Neural crest cell (in vitro differentiated cells): ENCODE measurements around a stretch of chr14.

DNA sequence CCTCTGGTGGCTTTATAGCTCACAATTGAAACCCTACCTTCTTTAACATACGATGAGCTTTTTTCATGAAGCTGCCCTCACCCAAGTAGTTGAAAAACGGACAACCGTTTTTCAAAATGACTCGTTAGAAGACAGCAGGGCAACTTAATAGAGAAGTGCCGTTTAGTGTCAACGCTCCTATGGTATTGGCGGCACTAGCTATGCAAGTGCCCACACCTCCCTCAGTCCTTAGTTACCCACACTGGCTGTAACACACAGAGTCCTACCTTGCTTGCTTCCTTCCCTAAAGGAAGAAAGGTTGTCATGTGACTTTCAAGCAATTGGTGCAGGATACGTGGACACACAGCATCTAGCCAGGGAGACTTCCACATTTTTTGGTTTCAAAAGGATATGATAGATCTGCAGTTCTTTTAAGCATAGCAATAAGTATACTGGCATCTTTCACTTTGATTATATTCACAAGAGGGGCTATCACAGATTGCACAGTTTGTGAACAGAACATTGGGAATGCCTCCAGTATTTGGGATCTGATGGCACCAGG is 825 bp upstream of the TRIP11 start:
- PRO-cap, result no peak

DNA sequence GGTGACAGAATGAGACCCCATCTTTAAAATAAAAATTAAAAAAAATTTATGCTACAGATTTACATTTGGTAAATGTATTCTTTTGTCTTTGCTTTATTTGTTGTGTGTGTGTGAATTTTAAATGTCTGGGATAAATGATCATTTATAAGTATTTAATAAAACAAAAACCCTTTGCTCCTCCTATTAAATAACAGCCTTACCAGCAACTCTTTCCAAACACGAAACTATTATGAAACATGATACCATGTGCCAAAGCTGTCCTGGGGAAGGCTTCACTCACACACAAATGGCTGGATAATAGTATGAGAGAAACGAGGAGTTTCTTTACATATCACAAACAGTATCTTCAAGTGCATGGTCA is 1.0 kb downstream of the ATXN3 start:
- PRO-cap, result no peak

DNA sequence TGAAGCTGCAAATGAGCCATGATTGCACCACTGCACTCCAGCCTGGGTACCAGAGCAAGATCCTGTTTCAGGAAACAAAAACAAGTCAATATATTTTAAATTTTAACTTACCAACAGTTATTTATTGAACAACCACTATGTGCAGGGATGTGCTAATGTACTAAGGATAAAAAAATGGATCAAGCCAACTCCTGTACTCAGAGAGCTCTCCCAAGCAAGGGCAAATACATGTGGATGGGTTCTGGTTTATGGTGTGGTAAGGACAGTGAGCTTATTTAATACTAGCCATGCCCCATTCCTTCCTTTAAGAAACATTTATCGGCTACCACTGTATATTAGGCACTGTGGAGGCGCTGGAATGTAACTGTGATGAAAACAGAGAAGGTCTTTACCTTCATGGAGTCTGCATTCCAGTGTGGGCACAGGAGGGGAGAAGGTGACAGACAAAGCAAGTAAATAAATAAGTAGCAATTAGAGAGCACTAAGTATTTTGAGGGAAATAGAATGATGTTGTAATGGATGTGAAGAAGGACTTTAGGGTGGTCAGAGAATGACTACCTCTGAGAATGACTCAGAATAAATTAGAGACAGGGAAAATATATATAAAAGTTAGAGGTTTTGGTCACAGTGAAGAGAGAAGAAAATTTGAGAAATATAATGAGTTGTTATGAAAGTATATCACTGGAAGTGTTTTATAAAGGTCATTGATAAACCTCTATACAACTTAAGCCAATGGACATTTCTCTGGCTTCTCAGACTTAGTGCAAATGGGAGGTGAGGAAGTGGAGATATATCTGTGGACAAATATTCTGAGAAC is 5.2 kb downstream of the CPSF2 start:
- PRO-cap, result no peak

DNA sequence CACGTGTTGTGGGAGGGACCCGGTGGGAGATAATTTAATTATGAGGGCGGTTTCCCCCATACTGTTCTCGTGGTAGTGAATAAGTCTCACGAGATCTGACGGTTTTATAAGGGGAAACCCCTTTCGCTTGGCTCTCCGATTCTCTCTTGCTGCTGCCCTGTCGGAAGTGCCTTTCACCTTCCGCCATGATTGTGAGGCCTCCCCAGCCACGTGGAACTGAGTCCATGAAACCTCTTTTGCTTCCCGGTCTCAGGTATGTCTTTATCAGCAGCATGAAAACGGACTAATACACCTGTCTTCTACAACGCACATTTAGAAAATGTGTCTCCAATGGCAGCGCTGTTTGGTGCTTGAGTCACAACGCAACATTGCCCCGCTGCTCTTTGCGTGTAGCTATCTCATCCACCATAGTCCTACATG is 35.8 kb upstream of the SLC24A4 start:
- PRO-cap, result no peak

GRCh38 chr14:92442892-92443526 is 70.6 kb upstream of the RIN3 start:
- PRO-cap, result no peak

DNA sequence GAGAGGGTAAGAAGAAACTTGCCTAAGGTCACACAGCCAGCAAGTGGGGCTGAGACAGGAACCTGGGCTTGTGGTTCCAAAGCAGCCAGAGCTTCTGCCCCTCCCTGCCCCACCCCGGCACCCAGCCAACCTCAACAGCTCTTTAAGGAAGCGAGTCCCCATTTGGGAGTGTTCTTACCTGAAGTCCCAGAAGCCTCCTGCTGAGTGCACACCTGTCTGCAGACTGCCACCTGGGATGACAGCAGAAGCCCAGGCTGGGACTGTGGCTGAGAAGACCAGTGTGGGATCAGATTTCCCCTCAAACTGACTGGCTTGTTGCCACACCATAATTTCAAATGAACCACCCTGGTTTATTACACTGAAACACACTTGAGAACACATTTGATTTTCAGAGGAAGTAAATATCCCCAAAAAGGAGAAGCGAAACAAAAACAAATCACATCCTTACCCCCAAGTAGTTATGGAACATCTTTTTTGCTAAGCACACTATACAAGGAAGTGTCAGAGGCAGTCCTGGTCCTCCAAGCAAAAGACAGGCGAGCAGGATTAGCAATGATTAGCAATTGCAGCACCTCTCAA is 6.3 kb upstream of the RIN3 start:
- PRO-cap, result no peak

DNA sequence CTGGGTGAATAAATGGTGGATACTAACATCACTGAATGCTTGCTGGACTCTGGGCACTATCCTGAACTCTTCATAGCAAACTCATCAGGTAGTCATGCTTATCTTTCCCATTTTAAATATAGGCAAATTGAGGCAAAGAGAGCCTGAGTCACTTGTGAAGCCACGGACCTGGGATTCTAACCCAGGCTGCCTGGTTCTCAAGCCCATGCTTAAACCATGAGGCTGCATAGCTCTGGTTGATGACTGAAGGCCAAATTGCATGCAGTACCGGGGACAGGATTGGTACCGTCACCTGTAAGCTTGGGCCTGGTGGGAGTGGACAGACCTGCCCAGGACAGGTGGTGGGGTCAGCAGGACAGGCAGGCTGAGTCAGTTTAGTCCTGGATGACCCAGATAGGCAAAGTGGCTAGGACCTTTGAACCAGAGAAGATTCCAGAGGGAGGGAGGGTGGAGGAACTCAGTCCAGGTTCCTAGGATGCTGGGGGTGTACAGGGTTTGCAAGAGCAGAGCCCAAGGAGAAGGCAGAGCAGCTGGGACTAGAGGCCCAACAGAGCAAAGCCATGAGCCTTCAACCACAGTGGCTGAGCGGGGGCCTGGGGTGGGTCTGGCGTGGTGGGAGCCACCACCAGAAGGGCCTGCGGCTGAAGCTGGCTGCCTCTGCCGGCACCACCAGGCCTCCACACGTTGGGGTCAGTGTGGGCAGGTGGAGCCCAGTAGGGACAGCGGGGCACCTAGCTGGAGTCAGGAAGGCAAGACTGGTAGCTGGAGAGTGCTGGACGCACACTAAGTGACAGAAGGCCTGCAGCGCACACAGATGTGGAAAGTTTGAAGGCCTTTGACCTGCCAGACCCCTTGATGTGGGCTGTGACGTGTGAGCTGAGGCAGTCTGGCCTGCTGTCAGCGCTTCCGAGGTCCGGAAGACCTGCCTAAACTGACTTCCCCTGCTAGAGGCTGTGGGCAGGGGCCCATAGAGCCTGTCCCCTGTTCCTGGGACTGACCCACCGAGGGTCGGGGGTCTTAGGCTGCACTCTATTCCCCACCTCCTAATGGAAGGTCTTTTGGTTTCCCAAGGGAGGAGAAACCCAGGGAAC is 26.1 kb downstream of the RIN3 start:
- PRO-cap, result no peak

- PRO-cap, result no peak
Measured at GRCh38 chr14:92540466-92541219, 27.1 kb downstream of the RIN3 start.

GRCh38 chr14:92549839-92550319 is 36.3 kb downstream of the RIN3 start:
- PRO-cap, result no peak

DNA sequence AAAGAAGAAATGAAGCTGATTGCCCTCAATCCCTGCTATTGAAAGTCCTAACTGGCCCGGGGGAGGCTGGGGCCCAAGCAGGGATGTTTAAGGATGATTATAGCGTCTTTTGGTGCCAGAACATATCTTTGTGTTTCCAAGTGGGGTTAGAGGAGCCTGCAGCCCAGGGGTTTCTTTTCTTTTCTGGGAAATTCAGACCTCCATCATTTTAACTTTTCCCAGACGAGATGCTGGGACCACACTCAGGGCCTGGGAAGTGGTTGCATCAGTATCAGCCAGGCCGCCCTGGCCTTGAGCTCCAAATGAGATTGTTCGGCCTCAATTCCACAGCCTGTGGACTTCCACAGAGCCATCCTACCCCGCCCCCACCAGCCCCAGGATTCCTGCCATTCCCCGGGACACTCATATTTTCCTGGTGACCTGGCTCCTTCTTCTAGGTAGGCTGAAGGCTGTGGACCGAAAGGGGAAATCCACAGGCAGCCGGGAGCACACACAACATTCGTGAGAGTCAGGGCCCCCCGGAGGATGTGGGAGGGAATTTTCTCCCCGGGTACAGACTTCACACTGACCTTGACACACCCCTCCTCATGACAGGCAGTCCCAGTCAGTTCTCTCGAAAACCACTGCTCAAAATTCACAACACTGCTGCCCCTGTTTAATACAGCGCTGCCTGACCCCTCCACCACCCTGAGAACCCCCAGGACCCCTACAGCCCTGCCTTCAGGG is 39.8 kb downstream of the RIN3 start:
- PRO-cap, result no peak

DNA sequence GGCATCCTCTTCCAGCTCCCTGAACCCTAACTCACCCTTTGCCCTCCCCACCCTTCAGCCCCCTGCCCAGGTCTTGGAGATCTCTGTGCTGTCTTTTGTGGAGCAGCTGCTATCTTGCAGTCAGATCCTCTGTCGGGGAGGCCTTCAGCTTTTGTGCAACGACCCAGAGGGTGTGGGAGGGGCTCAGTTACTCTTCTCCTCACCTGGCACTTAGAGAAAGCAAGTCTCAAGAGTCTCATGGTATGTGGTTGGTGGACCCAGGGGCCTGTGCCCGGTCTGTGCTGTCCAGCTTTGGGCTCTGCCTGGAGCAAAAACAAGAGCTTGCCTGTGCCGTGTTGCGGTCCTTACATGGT is 89.7 kb downstream of the RIN3 start:
- PRO-cap, result no peak

DNA sequence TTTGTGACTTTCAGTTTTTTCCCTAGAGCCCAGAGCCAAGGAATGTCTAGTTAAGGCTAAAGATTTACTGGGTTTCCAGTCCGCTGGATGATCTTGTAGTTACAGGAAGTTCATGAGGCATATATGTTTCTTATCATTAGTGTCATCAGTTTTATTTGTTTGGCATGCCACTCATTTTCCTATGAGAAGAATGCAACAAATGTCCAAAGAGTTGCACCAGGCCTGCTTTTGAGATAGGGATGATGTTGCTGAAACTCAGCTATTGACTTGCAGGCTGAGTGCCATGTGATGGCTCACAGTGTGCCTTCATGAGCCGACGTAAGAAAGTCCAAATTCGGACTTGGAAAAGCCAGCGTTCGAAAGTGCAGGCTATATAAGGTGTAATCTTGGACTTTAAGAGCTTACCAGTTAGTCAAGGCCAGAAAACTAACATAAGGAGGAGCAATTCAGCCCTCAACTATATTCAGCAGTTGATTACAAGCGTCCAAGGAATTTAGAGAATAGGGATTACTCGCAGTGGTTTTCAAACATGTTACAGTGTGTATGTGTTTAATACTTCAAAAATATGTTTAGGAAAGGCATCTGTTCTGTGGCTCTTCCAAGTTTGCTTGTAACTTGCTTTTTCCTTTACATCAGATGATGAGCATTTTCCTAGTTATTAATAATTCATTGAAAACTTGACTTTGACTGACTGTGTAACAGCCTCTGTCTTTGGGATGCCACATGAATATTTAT is 101.3 kb downstream of the LGMN start:
- PRO-cap, result no peak

GRCh38 chr14:92653317-92653816 is 95.1 kb downstream of the LGMN start:
- PRO-cap, result no peak

DNA sequence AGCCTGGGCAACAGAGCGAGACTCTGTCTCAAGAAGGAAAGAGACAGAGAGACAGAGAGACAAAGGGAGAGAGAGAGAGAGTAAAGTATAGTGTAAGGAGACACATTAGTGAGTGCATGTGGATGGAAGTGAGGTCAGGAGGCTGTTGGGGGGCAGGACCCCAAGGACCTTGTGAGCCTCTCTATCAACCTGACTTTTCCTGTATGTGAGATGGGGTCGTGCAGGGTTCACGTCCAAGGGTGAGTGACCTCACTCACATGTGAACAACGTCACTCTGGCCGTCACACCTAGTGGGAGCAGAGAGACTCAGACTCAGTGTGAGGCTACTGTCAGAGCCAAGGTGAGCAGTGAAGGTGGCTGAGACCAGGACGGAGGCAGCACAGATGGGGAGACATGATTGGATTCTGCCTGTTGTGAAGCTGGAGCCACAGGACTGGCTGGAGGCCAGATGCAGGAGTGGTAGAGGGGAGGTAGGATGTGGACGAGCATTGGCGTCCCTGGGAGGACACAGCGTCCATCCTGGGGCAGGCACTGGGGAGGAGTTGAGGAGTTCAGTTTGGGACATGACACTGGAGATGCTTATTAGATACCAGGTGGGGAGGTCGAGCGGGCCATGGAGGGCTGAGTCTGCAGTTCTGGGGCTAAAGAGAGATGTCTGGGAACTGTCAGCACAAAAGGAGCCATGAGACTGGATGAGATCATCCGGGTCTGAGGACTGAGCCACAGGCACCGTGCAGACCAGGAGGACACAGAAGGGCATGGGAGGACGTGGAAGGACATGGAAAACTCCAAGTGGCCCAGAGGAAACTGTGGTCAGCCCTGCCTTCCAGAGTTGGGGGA is 92.9 kb downstream of the LGMN start:
- PRO-cap, result no peak

DNA sequence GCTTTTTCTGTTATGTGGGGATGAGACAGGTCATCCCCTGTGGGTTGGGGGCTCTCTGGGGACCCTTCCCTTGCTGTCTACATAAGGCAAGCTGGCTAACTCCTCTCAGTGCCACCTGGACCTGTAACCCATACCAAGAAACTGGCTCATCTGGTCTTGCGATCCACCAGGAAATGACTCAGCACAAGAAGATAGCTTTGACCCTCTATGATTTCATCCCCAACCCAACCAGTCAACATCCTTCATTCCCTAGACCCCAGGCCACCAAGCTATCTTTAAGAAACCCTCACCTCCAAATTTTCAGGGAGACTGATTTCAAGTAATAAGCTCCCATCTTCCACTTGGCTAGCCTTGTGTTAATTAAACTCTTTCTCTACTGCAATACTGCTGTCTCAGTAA is 7.9 kb upstream of the GOLGA5 start:
- PRO-cap, result no peak

DNA sequence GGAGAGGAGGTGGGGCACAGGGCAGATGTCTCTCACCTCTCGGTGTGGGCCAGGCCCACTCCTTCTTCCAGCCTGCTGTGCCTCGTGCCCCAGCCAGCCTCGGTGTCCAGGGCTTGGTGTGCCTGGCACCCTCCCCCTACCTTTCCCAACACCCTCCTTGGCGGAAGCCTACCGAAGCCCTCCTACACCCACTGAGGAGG is 5.9 kb upstream of the CHGA start:
- PRO-cap, result no peak

DNA sequence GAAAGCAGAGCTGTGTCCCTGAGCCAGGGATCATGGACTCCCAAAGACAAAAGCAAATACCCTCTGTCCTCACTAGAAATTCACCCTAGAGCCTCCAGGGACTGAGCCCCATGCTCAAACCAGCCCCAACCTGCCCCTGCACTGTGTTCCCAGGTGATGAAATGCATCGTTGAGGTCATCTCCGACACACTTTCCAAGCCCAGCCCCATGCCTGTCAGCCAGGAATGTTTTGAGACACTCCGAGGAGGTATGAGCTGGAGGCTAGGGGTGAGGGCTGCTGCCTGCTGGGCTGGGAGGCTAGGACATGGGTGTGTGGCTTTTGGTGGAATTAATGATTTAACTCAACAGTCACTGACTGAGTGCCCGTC is 3.5 kb downstream of the CHGA start:
- PRO-cap, result no peak

DNA sequence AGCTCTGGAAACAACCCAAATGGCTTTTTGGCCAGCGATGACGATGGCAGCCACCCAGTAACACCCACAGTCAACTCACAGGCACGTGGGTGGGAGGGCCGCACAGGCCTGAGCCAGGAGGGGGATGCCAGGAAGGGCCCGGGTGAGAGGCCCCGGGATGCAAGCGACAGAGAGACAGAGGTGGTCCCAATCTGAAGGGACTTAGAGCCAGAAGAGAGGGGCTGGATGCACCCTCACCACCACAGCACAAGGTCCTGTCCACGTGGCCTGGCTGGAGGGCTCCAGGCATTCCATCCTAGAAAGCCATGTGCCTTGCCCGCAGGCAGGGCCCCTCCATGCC is 50.7 kb downstream of the CHGA start:
- PRO-cap, result no peak

DNA sequence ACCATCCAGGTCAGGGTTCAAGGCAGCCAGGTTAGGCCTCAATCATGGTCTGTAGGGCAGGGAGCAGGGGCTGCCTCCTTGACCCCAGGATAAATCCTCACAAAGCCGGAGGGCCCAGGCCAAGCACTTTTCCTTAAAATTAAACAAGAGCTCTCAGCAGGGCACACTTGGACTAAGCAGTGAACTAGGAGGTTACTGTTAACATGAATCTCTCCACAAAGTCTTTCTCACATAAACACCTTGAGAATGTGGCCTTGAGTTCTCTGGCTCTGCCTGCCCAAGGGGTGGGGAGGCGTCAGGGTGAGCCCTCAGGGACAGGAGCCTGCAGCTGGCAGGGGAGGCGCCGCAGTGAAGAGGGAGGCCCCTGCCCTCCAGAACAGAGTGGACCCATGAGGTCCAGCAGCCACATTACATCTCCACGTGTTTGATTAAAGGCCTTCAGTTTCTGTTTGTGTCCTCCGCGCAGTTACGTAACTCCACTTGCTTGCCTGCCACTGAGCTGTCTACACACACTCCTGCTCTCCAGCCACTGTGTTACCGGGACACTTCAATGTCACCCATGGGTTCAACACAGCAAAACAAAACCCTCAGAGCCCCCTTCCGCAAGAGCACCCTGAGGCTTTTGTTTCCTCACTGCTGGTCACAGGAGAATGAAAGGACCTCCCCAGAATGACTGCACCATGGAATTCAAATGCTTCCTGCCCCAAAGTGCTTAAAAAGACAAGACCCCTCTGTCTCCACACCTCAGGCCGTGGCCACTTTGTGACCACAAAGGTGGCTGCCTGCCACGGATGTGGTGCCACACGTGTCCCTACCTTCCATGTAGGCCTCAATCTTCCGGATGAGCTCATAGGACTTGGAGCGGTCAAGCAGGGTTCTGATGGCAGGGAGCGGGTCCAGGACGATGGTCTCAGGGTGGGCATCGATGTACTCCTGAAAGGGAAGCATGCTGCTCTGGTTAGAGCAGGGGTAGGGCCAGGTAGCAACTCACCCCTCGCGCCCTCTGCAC is 70.4 kb downstream of the CHGA start:
- PRO-cap, result no peak

- PRO-cap, result no peak
Measured at GRCh38 chr14:93011696-93012560, 89.0 kb downstream of the CHGA start.